Kidney epithelial cell (primary cell): Measurements from ENCODE around the gene OR4C16.

DNA sequence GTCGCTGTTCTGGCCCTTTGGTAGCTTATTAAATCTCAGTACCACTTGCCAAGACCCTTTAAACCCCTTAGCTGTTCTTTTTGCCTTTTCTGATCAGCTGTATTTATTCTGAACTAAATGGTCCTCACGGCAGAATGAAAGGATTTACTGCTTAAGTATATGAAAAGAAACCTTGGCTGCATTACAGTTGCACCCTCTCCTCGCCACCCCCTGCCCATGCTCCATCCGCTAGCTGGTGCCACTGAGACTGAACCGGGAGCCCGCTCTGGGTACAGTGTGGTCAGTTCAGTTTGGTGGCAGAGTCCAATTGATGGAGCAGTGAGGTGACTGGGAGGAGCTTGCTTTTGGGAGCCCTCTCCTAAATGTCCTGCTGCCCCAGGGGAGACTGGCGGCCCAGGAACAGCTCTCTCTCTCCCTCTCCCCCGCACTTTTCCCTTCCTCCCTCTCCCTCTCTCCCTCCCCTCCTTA lies 22.0 kb downstream of the ARFGAP2 start:
- RAMPAGE, long total RNA, result no peak
- RRBS, result no CpG with 5 or more reads among the region's 8 CpGs

GRCh38 chr11:47186915-47187995 lies 1.0 kb upstream of the PACSIN3 start:
- RAMPAGE, long total RNA, result no peak
- RRBS, result under 1% methylated on average over 9 of the region's 62 CpGs

DNA sequence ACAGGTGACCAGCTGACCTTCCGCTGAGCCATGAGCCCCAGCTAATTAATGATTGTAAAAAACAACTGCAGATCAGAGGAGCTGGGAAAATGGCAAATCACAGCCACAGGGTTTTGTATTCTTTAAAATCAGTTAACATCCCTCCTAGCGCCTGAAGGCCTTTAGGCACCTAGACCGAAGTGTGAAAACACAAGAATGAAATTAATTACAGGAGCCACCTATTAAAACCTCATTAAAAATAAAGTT lies 1.7 kb upstream of the PACSIN3 start:
- RAMPAGE, long total RNA, result no peak
- RRBS, result no CpG with 5 or more reads among the region's 3 CpGs

DNA sequence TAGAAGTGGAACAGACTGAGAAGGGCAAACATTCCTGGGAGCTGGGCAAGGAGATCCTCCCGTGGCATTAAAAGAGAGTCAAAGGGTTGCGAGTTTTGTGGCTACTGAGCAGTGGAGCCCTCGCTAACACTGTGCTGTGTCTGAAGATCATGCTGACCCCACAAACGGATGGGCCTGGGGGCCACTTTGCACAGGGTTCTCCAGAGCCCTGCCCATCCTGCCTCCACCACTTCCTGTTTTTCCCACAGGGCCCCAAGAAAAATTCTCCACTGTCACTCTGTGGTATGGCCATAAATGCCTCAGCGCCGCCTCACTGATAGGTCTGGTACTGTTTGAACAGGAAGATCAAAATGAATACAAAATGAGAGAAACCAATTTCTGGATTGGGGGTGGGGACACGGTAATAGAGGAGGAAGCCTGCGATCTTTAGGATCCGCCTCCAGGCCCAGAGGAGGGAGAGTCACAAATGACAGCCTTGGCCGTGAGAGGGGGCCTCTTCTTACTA lies 11.0 kb downstream of the NR1H3 start:
- RAMPAGE, long total RNA, result no peak
- RRBS, result no CpG with 5 or more reads among the region's 10 CpGs

- RAMPAGE, long total RNA, result no peak
- RRBS, result no CpG with 5 or more reads among the region's 15 CpGs
These were observed 10.8 kb downstream of the MYBPC3 start for GRCh38 chr11:47341567-47342163.

- RAMPAGE, long total RNA, result no peak
- RRBS, result 85% methylated on average over 4 of the region's 11 CpGs
These were observed 556 bp upstream of the RAPSN start for GRCh38 chr11:47449434-47449949.

DNA sequence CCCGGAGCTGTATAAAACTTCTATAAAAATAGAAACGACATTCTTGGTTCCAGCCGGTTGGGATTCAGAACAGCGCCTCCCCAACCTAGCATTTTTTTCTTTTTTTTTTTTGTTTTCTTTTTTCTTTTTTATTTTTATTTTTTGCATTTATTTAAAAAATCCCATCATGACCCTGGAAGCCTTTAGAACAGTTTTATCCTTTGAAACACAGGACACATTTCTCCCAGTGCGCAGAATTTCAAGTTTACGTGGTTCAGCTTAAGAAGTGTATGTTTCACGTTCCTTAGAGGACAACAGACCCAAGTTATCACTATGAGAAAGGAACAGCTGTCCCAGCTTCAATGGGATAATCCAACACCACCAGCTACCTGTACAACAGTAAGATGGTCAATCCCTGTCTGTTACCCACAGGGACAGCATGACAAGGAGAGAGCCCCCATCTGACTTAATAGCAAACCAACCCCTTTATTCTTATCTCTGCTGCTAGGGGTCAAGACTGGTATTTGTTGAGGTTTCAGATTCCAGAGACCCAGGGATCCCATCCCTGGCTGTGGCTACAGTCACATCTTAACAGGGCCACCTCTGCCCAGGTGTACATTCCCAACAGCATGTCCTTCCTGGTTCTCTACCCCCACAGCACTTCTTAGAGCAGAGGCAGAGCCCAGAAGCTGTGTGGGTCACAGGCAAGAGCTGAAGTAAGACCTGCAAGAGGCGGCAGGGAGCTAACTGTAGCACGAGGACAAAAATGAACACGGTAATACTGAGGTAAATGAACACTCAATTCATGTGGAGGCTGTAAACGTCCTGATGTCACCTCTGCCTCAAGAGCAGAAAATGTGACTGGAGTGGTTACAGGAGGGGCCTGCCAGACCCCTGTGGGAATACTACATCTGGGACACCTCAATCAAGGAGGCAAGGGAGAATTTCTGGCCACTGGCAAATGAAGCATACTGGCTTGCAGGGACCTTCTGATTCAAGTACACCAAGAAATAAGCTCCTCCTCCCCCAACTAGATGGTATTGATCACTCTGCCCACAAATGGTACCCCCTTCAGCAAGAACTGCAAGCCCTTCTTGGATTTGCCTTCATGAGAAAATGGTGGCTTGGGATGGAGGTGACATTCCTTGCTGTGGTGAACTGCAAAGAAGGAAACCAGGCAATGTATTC lies 21.6 kb upstream of the RAPSN start:
- RAMPAGE, long total RNA, result no peak
- RRBS, result no CpG with 5 or more reads among the region's 11 CpGs

DNA sequence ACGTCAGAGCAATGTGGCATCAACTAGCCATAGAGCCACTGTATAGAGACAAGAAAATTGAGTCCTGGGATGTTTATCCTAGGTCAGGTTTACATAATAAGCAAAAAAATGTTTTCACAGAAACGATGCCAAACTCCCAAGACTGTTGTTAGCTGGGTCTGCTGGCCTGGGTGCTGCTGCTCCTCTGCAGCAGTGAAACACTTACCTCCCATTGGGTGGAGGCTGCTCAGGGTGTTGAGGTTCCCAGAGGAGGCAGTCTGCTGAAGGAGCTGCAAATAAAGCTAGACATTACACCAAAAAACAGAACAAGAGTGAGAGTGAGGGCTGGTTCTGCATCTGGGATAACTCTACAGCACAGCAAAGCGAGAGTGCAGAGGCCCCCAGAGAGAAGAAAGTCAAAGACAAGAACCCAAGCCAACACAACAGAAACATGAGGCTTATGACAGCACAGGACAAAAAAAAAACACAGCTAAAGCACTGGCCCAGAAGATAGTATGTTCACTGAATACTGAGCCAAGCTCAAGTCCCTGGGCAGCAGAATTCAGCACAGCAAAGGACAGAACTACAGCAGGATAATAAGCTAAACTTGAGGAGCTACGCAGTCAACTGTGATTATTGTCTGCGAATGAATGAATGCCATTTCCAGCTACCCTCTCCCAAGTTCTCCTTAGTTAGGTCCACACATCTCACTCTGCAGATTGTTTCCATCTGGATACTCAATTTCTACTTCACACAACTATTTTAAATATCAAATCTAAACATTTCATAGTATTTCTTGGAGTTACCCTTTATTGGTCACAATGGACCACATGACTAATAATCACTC lies 29.9 kb upstream of the RAPSN start:
- RAMPAGE, long total RNA, result no peak
- RRBS, result no CpG with 5 or more reads among the region's 5 CpGs

DNA sequence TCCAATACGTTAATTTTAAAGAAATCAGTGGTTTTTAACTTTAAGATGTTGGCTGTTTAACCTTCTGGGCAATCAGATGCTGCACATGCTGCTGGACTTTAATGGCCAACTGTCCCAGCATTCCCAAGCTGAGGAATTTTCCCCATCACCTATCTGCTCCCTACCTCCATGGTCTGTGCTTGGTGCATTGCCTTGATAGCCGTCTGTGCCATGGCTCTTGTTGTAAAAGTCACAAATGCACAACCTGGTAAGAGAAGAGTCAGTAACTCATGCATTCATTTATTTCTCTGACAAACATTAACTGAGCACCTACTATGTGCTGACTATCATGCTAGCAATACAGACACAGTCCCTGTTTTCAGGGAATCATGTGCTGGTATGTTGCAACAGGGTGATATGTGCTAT lies 34.4 kb upstream of the RAPSN start:
- RAMPAGE, long total RNA, result no peak
- RRBS, result no CpG with 5 or more reads among the region's 2 CpGs

DNA sequence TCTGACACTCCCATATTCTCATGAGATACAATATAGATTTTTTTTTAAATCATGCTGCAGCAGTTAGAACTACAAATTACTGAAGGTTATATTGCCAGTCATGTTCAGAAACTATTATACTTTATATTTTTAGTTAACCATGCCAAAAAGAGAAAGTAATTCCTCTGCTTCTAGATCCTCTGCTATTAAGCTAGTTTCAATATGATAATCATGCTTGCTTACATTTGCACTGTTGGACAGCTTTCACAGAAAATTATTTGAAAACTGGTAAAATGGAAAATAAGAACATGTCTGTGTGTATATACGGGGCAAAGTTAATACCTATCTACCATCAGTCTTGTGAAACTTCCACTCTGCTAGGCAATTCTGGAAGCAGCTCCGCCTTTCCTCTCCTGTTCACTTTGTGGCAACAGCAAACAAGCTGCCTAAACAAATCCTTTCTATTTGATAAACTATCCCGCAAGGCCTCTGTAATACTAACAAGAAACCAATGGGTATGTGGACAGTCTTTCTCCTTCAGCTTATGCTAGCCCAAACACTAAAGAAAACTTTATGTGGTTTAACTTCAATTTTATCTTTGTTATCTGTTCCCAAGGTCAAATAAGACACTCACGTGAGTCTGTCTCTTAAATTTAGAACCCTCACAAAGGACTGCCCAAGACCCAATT lies 39.1 kb upstream of the RAPSN start:
- RAMPAGE, long total RNA, result no peak
- RRBS, result no CpG with 5 or more reads among the region's 4 CpGs

GRCh38 chr11:47497378-47497793 lies 48.5 kb upstream of the RAPSN start:
- RAMPAGE, long total RNA, result no peak
- RRBS, result no CpG with 5 or more reads among the region's 6 CpGs

DNA sequence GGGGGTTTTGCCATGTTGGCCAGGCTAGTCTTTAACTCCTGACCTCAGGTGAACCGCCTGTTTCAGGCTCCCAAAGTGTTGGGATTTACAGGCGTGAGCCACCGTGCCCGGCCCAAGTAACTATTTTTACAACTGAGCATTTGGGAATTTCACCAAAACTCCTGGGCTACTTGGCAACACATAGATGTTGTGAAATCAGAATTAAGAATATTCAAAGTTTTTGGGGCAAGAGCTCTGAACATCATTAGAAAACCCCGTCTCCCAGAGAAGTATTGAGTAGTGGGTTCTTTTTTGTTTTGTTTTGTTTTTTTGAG lies 1.8 kb downstream of the MTCH2 start:
- RAMPAGE, long total RNA, result no peak
- RRBS, result no CpG with 5 or more reads among the region's 5 CpGs

DNA sequence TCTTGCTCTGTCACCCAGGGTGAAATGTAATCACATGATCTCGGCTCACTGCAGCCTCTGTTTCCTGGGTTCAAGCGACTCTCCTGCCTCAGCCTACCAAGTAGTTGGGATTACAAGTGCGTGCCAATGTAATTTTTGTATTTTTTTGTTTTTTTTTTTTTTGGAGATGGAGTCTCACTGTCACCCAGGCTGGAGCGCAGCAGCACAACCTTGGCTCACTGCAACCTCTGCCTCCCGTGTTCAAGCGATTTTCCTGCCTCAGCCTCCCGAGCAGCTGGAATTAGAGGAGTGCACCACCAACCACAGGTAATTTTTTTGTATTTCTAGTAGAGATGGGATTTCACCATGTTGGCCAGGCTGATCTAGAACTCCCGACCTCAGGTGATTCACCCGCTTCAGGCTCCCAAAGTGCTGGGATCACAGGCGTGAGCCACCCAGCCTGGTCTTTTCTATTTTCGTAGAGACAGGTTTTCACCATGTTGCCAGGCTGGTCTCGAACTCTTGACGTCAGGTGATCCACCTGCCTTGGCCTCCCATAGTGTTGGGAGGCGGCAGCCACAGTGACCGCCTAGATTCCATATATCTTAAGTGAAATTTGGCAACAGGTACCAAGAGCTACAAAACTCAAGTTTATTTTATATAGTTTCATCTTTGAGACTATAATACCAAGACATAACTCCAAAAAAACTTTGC lies 6.7 kb downstream of the FNBP4 start:
- RAMPAGE, long total RNA, result no peak
- RRBS, result no CpG with 5 or more reads among the region's 15 CpGs

DNA sequence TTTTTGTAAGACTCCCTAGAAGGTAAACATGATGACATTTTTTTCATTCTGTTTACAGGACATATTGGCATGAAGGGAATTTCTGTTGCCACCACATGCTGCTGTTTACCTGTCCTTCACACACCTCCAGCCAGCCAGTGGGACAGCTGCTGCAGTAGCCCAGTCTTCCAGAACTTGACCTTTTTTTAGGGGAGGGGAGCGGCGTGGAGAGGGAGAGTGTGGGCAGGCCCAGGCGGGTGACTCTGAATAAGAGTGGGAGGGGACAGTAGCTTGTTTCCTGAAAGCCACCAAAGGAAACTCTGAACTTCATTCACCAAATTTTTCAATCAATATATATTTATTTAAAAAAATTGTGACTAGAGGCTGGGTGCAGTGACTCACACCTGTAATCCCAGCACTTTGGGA lies 55.9 kb upstream of the PTPRJ start:
- RAMPAGE, long total RNA, result no peak
- RRBS, result no CpG with 5 or more reads among the region's 3 CpGs

DNA sequence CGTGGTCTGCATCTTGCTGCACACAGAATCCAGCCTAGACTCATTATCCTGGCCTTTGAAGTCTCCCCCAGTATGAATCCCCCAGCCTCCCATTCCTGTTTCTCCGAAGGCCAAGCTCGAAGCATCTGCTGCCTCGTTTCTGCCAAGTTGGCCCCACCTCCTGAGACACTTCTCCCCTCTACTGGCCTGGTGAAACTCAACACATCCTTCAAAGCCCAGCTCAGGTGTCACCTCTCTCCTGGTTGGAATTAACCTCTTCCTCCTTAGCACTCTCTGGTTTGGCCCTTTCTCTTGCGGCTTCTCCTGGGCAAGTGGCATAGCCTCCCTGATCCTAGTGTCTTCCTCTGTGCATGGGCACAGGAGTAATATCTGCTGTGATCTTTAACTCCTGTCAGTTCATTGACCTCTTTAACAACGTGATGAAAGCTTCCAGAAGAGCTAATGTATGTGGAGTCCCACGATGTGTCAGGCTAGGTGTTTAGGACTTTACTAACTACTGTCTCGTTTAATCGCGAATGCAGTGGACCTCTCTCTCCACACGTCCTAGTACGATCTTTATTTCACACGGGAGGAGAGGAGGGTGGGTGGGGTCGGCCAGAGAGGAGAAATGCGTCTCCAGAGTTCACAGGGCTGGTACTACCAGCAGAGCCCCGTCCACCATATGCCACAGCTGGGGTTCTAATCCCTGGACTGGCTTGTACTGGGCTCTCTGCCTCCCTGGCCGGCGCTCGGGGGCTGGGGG lies 857 bp upstream of the PTPRJ start:
- RAMPAGE, long total RNA, result no peak
- RRBS, result no CpG with 5 or more reads among the region's 19 CpGs

DNA sequence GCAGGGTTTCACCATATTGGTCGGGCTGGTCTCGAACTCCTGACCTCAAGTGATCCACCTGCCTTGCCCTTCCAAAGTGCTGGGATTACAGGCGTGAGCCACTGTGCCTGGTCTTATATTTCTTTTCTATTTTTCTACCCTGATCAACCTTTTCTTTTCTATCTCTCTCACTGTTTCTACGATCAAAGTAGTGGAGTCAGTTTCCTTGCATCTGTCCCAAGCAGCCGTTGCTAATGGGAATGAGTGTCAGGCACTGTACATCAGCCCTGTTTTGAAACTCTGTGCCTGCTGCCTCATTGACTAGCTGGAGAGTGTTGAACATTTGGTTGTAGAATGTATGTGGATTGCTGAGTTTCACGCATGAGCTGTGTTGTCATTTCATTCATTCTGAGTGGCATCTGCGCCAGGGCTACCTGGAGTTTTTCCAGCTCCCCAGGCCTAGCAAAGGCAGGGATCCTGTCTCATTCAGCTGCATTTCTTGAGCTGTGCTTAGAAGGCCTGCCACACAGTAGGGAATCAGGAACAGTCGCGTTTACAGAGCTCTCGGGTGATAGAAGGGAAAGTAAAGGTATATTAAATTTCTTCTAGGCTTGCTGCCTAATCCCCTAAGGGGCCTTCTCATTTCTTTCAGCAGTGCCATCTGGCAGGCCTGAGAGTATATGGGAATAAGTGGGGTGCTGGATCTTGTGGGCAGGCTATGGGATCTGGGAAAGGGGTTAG lies 44.2 kb downstream of the PTPRJ start:
- RAMPAGE, long total RNA, result no peak
- RRBS, result no CpG with 5 or more reads among the region's 10 CpGs

DNA sequence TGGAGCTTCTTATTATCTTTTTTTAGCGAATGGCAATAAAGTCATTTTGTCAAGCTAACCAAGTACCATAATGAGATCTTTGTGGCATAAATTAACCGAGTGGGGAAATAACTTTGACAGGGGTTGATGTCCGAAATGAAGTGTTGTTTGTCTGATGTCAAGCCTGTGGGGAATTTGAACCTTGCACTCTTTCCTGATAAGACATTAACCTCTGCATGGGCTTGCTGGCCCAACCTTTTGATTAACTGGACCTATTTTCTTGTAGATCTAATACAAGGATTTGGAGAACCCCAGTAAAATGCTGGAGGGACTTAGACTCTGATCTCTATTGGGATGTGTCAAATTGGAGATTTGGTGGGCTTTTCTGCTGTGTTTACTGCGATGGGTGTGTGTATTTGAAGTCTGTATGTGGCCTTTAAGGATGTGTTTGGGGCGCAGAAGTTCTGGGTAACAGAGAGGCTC lies 114.0 kb downstream of the PTPRJ start:
- RAMPAGE, long total RNA, result no peak
- RRBS, result no CpG with 5 or more reads among the region's 5 CpGs

- RAMPAGE, long total RNA, result no peak
- RRBS, result no CpG with 5 or more reads among the region's 1 CpG
These were observed 113.8 kb upstream of the OR4B1 start for GRCh38 chr11:48102729-48103352.

DNA sequence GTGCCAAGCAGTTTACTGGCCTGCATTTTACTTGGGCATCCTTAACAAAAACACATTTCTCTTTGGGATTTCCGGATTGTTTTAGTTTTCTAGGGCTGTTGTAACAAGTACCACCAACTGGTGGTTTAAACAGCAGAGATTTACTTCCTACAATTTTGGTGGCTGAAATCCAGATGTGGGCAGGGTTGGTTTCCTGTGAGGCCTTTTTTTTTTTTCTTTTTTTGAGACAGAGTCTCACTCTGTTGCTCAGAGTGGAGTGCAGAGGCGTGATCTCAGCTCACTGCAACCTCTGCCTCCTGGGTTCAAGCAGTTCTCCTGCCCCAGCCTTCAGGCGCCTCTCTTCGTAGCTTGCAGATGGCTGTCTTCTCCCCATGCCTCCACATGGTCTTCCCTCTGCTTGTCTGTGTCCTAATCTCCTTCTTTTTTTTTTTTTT lies 45.7 kb upstream of the OR4B1 start:
- RAMPAGE, long total RNA, result no peak
- RRBS, result no CpG with 5 or more reads among the region's 4 CpGs

DNA sequence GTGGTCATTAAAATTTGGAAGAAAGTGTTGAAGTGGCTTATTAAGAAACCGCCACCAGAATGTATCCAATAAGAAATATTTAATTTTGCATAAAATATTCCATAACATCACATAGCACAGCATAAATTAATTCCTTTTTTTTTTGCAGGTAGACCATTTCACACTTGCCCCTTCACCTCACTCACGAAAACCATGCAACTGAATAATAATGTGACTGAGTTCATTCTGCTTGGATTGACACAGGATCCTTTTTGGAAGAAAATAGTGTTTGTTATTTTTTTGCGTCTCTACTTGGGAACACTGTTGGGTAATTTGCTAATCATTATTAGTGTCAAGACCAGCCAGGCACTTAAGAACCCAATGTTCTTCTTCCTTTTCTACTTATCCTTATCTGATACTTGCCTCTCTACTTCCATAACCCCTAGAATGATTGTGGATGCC lies at the start of gene OR4C16:
OR4C16 (plus strand) TSS at position 193 of the 441 bp plus-strand sequence.
- RAMPAGE, long total RNA, result no peak
- RRBS, result no CpG with 5 or more reads among the region's 3 CpGs